Frontal cortex (tissue), 2 donors: ENCODE measurements around the genes COA7, CPT2 and YIPF1.

GRCh38 chr1:52409168-52409607 is 4.8 kb downstream of the PRPF38A start:
- RAMPAGE, long total RNA = no peak

DNA sequence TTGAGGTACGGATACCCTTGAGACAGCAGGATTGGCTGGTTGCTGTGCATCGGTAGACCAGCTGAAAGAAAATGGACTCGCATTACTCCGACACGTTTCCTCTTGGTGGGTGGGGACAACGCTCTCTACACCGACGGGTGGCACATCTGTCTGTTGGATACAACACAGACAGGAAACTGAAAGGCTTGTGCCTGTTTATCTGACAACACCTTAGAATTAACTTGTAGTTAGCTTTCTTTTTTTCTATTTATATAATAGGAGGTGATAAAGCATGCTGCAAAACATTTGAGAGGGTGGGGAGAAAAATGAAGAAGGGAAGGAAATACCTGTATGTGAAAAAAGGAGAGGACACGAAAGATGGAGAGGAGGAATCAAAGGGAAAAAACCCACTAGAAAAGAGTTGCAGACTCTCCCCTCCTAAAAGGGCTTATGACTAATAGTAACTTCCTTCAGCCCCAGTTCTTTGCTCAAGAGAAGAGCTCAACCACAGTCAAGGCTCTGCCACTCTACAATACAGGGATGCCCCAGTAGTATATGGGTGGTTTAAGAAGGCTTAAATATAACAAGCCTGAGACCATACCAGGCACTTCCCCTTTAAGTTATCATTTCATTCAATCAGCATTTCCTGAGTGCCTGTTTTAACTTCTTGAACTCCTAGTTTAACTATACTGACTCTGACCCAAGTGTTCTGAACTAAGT is 19.6 kb downstream of the PRPF38A start:
- RAMPAGE, long total RNA = no peak

- RAMPAGE, long total RNA = no peak
Measured at GRCh38 chr1:52550512-52550843, 2.4 kb downstream of the TUT4 start.

- RAMPAGE, long total RNA = no peak
Measured at GRCh38 chr1:52697823-52698687, at the start of gene COA7. TSS of gene COA7 (minus strand) at chr1:52698347.

DNA sequence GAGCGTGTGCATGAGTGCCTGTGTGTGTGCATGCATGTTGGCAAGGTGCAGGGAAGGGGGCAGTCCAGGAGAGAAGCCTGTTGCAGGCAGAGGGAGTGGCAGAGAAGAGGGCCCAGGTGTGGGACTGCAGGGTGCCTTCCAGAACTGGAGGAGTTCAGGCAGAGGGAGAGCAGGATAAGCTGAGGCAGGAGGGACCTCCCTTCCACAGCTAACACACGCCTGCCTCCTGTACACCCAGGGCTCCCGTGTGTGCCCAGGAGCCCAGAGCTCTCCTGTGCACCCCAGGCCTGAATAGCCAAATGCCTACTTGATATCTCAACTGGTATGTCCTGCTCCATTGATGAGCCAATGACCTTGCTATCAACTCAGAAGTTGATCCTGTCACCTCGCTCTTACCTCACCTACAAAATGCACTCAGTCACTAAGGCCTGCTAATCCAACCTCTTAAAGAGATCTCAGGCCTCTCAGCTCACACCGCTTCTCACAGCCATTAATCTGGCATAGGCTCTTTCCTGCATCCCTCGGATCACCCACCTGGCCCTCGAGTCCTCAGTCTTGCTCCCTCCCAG is 7.1 kb downstream of the ECHDC2 start:
- RAMPAGE, long total RNA = no peak

GRCh38 chr1:53014677-53015289 is 47.2 kb upstream of the PODN start:
- RAMPAGE, long total RNA = start-site peak on the plus strand at chr1:53014902-53015011, 2,148 and 80 reads in 2 replicates

DNA sequence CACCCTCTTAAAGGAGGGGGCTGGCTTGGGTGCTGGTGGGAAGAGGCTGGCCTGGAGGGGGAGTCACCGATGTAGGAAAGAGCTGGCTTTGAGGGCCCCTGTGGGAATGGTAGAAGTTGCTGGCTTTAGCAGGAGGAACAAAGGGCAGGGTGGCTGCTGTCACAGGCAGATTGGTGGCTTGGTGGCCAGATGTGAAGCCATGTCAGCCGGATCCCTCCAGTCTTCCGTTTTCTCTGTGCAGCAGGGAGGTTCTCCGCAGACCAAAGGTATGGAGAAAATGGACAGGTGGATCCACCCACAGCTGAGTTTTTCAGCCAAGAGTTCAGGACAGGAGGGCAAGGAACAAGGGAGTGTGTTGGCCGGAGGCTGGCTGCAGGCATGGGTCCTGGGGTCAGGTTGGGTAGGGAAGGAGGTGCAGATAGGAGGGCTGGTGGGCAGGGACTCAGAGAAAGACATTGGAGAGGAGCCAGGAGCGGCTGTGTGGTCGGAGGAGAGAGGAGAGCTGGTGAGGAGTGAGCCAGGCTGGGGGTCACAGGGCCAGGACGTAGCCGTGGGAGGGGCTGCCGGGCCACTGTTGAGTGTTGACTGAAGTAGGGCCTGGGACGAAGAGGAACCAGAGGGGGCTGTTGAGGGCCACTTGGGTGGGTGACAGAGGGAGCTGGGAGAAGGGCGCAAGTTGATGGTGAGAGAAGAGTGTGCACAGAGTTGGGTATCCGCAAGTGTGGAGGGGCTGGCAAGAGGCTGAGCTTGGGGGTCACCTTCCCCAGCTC is 21.5 kb downstream of the PODN start:
- RAMPAGE, long total RNA = no peak

- RAMPAGE, long total RNA = no peak
Measured at GRCh38 chr1:53089418-53090130, 27.6 kb downstream of the PODN start.

- RAMPAGE, long total RNA = no peak
Measured at GRCh38 chr1:53108968-53109693, 33.3 kb downstream of the SLC1A7 start.

GRCh38 chr1:53182184-53182712 is 14.4 kb upstream of the CPT2 start:
- RAMPAGE, long total RNA = no peak

DNA sequence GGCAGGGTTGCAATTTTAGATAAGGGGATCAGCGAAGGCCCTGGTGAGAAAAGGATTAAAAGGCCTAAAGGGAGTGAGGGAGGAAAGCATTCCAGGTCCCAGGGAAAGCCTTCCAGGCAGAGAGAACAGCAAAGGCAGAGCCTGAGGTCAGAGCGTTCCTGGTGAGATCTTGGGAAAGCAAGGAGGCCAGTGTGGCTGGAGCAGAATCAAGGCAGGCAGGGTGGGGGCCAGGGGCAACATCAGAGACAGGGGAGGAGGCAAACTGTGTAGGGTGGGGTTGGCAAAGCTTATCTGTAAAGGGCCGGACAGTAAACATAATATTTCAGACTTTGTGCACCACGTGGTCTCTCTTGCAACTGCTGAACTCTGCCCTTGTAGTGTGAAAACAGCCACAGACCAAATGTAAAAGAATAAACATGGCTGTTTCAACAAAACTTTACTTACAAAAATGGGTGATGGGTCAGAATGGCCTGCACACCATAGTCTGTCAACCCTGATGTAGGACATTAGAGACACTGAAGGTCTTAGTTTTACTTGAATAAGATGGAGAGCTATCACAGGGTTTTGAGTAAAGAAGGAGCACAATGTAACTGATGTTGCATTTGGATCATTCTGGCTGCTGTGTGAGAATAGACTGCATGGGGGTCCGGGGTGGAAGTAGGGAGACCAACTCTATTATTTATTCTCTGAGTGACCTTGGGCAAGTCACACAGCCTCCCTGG is 13.2 kb upstream of the CPT2 start:
- RAMPAGE, long total RNA = no peak

- RAMPAGE, long total RNA = no peak
Measured at GRCh38 chr1:53196472-53196961, at the start of gene CPT2. TSS of gene CPT2 (plus strand) at chr1:53196824.

DNA sequence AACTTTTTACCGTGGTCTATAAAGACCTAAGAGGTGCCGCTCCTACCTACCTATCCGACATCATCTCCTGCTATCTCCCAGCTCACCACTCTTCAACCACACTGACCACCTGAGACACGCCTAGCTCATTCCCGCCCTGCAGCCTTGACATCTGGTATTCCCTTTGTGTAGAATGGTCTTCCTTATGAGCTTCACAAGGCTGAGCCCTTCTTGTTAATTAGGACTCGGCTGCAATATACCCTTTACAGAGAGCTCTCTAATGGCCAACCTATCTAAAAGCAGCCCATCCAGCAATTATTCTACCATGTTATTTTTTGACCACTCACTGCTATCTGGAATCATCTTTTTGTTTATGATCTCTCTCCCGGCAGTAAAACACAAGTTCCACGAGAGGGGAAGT is 609 bp downstream of the MAGOH start:
- RAMPAGE, long total RNA = no peak

DNA sequence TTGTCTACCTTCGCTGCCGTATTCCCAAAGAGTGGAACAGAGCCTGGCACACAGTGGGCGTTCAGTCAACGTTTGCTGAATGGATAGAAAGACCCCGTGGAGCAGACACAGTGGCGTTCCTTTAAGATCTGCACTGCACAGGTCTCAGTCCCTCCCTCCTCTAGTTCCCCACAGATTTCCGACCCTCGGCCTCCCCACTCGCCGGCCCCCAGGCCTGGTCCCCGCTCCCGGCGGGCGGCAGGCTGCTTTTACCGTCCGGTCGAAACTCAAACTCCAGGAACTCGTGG is 266 bp downstream of the MAGOH start:
- RAMPAGE, long total RNA = no peak

DNA sequence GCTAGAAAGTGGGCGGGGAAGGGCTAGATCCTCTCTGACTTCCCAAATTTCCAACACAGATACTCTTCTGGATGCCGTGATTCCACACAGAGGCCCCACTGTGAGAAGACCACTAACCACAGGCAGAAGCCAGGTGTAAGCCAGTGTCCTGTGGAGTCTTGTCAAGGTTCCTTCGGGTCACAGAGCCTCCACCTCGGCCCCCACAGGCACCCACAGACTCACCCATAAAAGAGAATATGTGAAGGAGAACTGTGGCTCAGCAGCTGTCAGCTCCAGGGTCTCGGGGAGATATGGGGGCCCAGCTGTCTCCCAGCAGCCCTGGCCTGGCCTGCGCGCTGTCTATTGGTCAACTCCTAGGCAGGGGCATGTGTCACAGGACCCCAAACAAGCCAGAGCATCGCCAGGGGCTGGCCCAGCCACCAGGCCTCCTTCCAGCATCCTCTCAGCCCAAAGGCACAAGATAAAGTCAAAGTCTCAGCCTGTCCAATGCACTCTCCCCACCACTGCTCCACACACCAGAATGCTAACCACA is 133.1 kb downstream of the DMRTB1 start:
- RAMPAGE, long total RNA = no peak

DNA sequence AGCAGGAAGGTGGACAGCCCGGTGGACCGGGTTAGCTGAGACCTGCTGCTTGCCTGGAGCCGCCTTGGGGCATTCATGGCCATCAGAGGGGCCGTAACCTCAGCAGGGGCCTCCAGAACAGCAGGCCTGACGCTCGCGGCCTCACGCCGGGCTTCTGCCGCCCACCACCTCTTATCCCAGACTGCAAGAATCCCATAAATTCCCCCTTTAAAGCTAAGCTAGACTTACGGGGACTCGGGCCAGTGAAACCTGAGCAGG is 132.4 kb downstream of the GLIS1 start:
- RAMPAGE, long total RNA = no peak

GRCh38 chr1:53889407-53890494 is at the start of gene YIPF1:
TSS of gene YIPF1 (minus strand) at chr1:53889797.
- RAMPAGE, long total RNA = start-site peak on the minus strand at chr1:53889775-53889806, 220 and 16 reads in 2 replicates

DNA sequence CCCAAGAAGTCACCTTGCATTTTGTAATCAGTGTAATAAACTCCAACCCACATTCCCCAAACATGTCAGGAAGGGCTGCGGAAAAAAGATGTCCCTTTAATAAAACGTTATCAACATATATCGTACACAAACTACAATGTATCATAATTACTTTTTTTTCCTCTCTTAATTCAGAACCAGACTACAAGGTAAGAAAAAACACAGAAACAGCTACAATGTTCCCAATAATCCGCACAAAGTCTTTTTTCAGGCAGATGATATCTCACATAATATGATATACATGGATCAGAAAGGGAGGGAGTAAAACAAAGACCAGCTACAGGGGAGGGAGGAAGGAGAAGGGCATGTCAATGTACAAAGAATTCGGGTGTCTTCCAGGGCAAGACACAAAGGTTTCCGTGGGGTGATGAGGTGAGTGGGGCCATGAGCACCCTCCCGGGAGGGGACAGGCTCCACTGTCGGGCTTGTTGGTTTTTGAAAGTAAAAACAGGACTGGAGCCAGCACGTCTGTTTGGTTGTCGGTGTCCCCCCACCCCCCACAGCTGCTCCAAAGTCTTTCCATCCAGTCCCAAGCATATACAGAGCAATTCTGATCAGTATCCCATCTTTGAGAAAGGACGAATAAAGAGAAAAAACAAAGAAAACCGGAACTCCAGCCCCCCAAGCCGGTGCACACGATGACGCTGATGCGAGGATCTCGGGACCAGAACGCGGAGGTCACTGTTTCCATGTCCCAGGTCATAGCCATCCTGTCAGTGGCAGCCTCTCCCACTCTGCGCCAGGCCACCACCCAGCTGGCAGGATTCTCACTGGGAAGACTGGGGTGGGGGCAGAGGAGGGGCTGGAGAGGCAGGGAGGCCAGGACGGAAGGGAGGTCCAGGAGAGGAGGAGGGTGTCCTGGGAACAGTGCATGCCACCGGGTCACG is 25.7 kb downstream of the MRPL37 start:
- RAMPAGE, long total RNA = no peak

GRCh38 chr1:54251437-54252056 is 51.6 kb downstream of the MRPL37 start:
- RAMPAGE, long total RNA = no peak

DNA sequence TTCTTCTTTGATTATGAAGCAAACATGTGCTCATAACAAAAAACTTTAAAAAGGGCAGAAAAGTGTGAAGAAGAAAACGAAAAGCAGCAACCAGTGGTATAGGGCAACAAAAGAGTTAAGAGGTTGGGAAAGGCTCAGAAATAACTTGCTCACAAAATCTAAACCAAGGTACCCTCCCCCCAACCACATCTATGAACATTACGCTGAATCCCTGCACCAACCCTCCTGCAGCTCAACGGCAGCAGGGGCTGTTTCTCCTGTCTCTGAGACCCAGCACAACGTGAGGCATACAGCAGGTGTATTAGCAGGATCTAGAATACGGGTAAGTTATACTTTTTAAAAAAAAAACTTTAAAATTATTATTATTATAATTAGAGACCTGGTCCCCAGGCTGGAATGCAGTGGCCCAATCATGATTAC is 85.2 kb downstream of the MRPL37 start:
- RAMPAGE, long total RNA = no peak